Kidney (tissue), 2 donors: ENCODE measurements around a stretch of chr7.

GRCh38 chr7:131011831-131012339 lies 277.9 kb upstream of the KLF14 start:
- PRO-cap: no peak
- RRBS: no CpG with 5 or more reads among the region's 4 CpGs

GRCh38 chr7:131012554-131013144 lies 278.6 kb upstream of the KLF14 start:
- PRO-cap: no peak
- RRBS: no CpG with 5 or more reads among the region's 7 CpGs

DNA sequence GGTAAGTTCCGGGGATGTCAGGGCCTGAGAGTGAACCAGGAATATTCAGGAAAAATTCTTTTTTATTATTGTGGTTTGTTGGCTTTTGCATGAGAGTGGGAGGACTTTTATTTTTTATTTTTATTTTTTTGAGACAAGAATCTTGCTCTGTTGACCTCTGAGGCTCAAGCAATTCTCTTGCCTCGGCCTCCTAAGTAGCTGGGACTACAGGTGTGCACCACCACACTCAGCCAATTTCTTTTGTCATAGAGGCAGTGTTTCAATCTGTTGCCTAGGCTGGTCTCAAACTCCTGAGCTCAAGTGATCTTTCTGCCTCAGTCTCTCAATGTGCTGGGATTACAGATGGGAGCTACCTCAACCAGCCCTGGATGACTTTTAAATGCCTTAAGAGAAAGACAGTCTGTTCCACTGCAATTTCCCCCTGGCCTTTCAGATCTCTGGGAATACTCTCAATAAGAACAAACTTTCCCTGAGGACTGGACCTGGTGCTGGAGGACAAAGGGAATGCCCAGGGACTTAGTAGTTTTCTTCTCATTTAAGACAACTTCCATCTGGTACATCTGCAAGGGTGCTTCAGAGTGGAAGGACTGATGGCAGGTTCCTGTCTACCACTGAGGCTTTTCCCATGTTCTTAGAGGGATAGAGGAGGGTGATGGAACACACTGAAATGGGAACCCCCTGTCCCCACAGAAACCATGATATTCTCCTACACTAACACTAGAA lies 296.1 kb upstream of the KLF14 start:
- PRO-cap: no peak
- RRBS: no CpG with 5 or more reads among the region's 2 CpGs

- PRO-cap: no peak
- RRBS: no CpG with 5 or more reads among the region's 9 CpGs
These were observed 296.2 kb upstream of the MKLN1 start for GRCh38 chr7:131031262-131032062.

DNA sequence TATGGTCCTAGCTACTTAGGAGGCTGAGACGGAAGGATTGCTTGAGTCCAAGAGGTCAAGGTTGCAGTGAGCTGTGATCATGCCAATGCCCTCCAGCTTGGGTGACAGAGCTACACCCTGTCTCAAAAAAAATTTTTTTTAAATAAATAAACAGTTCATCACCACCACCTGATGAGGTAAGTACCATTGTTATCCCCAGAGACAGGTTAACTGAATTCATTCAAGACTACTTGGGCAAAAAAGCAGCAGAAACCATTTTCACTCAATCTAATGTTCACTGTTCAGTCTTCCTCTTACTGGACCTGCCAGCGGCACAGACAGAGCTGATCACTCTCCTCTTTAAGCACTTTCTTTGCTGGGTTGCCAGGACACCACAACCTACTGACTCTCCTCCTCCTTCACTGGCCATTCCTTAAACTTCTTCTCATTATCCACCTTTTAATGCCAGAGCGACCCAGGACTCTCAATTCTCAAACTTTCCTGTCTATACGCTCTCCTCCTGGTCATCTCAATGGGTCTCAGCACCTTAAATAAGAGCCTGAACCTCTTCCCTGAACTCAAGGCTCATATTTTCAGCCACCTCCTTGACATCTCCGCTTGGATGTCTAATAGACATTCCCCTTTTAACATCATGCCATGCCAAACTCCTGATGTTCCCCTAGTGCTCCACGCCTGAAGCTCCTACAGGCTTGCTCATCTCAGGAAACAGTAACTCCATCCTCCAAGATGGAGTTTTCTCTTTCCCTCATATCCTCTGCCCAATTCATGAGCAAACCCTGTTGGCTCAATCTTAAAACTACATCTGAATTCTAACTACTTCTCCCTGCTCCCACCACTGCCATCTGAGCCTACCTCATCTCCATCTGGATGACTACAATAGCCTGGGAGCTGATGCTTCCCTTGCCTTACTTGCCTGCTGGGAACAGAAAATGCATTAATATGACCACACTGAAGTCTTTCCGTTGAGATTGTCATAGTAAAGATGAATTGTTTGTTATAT lies 272.0 kb upstream of the MKLN1 start:
- PRO-cap: no peak
- RRBS: no CpG with 5 or more reads among the region's 7 CpGs

- PRO-cap: bidirectional peak, plus-strand start at chr7:131072323, minus-strand start at chr7:131072165
- RRBS: no CpG with 5 or more reads among the region's 11 CpGs
These were observed 255.8 kb upstream of the MKLN1 start for GRCh38 chr7:131071653-131072507.

- PRO-cap: unidirectional peak, plus-strand start at chr7:131072770
- RRBS: no CpG with 5 or more reads among the region's 16 CpGs
These were observed 254.7 kb upstream of the MKLN1 start for GRCh38 chr7:131072508-131073800.

DNA sequence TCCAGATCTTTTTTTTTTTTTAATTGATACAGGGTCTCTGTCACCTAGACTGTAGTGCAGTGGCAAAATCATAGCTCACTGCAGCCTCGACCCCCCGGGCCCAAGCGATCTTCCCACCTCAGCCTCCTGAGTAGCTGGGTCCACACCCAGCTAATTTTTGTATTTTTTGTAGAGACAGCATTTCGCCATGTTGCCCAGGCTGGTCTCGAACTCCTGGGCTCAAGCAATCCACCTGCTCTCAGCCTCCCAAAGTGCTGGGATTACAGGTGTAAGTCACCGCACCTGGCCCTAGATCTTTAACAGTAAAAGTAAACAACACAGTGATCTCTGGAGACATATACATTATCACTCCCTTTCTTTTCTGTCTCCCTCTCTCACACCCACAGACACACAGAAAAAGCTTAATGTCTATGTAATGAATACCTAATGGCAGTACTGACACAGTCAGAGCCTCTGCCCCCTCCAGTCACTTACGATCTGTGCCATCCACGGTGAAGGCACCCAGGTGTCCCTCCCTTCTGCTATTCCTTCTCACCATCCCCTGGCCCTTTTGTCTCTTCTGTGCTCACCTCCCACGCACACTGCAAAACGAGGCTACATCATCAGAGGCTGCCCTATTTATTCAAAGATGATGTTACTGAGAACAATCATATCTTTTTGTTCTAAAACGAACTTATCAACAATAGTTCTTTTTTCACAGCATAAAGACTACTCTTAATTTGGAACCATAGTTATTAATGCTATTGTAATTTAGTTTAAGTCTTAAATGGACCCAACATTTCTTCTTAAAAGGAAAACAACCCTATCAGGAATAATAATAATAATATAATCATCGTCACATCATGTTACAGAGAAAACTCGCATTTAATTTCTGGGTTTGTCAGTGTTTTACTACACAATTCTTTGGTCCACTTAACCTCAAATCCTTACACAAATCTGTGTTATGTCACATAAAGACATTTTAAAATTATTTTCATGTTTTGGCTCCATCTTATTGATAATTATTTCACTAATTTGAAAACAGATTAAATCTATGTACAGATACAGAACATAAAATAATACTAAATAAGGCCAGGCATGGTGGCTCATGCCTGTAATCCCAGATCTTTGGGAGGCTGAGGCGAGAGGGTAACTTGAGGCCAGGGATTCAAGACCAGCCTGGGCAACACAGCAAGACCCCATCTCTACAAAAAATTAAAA lies 246.9 kb upstream of the MKLN1 start:
- PRO-cap: no peak
- RRBS: no CpG with 5 or more reads among the region's 14 CpGs

DNA sequence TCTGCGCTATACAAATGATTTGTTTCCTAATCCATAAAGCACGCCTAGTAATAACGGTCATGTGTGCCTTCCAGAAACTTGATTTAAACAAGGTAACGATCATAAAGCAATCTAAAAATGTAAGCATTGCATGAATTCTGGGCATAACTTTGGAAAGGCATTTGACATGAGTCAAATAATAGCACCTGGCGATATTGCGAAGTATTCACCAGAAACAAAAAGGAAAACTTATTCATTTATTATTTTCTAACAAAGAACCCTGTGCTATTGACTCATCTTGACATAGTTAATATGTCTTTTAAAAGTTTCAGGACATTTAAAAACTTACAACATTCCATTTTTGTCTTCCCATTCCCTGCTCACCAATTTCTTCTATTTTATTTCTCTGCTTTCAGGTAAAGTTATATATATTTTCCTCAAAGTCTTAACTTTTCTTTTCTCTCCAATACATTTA lies 229.5 kb upstream of the MKLN1 start:
- PRO-cap: no peak
- RRBS: no CpG with 5 or more reads among the region's 6 CpGs

DNA sequence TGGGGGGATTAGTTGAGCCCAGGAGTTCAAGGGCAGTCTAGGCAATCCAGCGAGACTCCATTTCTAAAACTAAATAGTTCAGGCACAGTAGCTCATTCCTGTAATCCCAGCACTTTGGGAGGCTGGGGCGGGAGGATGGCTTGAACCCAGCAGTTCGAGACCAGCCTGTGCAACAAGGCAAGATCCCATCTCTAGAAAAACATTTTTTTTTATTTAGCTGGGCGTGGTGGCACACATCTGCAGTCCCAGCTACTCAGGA lies 228.5 kb upstream of the MKLN1 start:
- PRO-cap: no peak
- RRBS: no CpG with 5 or more reads among the region's 4 CpGs

DNA sequence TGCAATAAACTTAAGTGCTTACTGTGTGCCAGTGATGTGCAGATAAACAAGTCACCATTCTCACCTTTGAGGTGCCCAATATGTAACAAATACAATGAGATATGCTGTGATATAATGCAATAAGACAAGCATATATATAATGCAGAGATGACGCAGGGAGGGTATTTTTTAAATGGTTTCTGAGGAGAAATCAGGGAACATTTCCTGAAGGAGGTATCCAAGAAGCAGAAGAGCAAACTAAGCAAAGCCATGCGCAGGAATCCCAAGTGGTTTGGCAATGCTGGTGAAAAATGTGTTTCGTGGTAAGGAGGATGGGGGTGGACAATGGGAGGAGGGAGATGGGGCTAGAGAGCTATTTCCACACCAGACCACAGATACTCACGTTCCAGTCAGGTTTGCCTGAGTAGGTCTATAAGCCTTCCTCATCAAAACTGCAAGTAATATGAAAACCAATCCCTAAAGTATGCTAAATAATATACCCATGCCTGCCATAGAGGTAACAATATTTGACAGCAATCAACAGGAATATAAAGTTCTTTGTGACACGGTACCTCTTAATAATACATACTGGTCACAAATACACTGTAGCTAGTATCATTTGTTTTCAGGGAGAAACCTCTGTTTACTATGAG lies 223.7 kb upstream of the MKLN1 start:
- PRO-cap: no peak
- RRBS: no CpG with 5 or more reads among the region's 5 CpGs

GRCh38 chr7:131105639-131106638 lies 221.7 kb upstream of the MKLN1 start:
- PRO-cap: bidirectional peak, plus-strand start at chr7:131105926, minus-strand start at chr7:131105931; bidirectional peak, plus-strand start at chr7:131106172, minus-strand start at chr7:131106353
- RRBS: 2% methylated on average over 59 of the region's 126 CpGs

DNA sequence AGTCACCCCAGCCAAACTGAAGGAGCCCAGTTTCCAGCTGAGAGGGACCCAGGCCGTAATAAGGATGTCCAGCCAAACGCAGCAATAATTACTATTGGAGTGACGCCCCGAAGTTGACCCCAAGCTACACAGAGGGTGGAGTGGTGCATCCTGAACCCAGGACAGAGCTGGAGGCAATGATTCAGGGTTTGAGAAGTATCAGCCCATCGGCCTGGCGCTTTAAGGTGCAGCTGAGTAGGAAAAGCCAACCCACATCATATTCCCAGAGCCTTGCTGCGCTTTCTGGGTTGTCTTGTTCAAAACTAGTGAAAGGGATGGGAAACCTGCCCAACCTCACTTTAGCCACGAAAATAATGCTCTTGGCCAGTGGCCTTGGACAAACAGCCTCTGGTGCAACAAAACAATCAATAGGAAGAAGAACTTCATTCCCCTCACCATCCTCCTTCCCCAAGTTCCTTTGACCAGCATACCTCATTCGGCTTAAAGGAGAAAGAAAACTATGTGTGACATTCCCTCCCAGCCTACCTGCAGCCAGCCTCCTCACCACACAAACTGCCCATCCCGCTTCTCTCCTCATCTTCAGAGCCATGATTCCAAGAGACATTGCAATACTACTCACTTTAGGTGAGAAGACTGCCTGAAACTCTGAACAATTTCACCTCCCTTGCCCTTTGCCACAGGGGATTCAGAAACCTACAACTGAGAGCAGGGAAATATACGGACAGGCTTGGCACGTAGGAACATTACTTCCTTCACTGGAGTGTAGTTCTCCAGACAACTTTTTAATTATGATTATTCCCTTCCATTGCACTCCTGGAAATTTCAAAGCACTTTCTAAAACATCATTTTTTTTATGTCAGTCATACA lies 217.2 kb upstream of the MKLN1 start:
- PRO-cap: unidirectional peak, minus-strand start at position 554 of the sequence
- RRBS: no CpG with 5 or more reads among the region's 12 CpGs

DNA sequence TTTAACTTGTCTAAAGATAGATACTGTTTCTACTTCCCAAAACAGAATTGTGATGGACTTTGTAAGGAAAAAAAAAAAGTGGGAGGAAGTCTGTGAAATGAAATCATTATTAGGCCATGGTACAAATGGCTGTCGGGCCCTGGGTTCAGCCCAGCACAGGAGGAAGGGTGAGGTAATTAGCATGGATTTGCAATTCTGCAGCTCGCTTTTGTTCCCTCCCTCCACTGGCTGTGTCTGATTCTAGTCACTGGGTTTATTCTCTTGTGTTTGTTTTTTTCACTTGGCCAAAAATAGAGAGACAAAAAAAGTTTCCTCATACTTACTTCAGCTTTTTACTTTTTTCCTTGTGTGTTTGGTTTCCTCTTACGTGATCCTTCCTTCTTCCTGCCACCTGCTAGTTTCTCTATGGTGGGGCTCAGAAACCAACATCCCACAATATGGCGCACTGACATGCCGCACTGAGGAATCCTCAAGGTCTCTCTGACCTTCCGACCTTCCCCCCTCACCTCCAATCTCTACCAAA lies 108.1 kb upstream of the MKLN1 start:
- PRO-cap: no peak
- RRBS: no CpG with 5 or more reads among the region's 6 CpGs

GRCh38 chr7:131238184-131238785 lies 89.4 kb upstream of the MKLN1 start:
- PRO-cap: no peak
- RRBS: no CpG with 5 or more reads among the region's 1 CpG

- PRO-cap: unidirectional peak, plus-strand start at chr7:131284872; unidirectional peak, plus-strand start at chr7:131285062
- RRBS: no CpG with 5 or more reads among the region's 14 CpGs
These were observed 42.9 kb upstream of the MKLN1 start for GRCh38 chr7:131284637-131285412.

DNA sequence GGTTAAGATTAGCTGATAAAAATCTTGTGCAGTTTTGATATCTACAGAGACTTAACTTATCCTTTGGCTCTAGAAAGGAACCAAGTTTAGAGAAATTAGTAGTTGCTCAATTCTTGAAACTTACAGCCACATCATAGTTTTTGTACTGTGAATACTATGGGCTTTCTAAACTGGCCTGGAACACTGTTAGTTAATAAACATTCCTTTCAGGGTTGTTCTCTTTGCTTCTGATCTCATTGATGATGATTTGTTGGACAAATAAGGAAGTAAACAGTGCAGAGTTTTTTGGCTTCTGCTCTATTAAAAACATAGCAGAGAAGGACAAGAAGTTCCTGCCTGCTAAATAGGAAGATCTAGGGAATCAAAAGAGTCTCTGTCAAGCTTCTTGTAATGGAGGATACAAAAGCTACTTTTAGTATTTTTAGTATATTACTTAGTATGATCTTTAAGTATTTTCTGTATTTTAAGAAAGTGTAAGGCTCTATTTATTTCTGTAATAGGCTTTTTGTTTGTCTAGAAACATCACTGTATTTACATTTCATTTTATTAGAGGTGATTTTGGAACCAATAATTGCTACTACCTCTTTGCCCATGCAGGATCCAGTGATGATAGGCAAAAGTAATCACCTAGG lies 73.2 kb downstream of the MKLN1 start:
- PRO-cap: no peak

DNA sequence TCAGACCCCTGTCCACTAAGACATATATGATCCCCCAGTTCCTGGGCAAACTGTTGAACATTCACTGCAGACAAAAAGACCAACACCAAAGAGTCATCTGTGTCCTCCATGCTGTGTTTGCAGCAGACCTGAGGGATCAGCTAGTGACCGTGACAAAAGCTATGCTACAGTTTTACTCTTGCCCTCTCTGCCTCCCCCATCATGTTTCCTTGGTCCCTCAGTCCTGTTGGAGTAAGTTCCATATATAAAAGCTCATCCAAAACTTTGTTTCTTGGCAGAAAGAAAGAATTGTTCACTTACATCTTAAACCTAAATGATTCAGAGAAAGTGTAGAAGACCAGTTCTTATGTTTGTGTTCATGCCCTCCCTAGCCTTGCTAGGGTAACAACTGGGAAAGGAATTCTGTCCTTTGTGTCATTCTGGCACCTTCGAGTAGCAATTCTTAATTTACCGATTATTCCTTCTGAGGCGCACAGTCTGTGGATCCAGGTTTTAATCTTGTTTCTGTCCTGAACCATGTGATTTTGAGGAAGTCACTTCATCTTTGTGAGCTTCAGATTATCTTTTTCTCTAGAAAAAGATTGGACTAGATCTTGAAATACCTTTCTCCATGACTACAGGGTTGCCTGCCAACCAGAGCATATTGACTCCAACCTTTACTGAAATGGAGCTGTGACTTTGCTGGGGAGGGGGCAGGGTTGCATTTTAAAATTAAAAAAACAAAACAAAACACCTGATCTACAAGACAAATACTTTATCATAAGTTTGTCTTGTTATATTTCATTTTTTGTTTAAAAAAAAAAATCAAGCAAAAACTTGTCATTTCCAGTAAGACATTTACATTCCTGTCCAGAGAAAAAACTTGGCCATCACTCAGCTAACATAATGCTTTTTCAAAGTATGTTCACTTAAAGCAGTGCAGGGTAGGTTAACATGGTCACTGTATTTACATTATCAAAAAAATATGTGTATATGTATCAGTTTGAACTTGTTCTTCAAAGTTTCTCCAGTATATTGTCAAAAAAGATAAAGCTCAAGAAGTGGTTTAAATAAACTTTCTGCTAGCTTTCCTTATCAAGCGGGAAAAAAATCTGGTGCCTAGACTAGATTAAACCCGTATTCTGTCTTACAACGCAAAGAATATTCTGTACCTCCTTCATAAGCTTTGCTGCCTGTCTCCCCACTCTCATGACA lies 55.6 kb downstream of the PODXL start:
- PRO-cap: no peak
- RRBS: no CpG with 5 or more reads among the region's 7 CpGs

GRCh38 chr7:131511999-131512672 lies 44.3 kb downstream of the PODXL start:
- PRO-cap: no peak
- RRBS: no CpG with 5 or more reads among the region's 12 CpGs

GRCh38 chr7:131622964-131623827 lies 66.8 kb upstream of the PODXL start:
- PRO-cap: no peak
- RRBS: 39% methylated on average over 6 of the region's 21 CpGs